ENCODE measurements around the genes MVB12B, RPL12, STXBP1 and TOR2A.

DNA sequence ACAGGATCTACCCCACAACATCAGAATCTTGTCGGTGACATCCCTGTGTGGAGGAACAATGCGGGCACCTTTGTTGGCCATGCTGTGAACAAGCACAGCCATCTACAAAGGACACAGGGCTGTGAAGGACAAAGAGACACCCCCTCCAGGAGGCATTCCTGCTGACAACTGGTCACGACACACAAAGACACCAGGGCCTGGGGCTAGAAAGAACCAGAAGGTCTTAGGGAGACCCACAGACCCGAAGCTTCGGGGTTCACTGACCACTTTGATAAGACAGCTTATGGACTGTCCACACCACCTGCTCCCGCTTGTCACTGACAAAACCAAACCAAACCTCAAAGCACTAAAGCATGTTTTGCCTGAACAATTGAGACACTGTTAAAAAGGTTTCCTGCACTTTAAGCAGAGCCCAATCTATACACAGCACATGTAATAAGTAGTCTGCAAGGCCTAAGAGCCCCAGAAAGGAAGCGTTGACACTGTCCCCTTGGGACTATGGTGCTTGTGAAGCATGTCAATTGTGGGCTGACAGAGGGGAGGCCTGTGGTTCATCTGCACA lies 184.9 kb downstream of the GAPVD1 start:
- RRBS: no CpG with 5 or more reads among the region's 7 CpGs

- RRBS: 0% methylated on average over 10 of the region's 22 CpGs
Observed at GRCh38 chr9:125746433-125746591, 861 bp upstream of the PBX3 start.

- RRBS: no CpG with 5 or more reads among the region's 3 CpGs
Observed at GRCh38 chr9:126325946-126326251, 730 bp upstream of the MVB12B start.

DNA sequence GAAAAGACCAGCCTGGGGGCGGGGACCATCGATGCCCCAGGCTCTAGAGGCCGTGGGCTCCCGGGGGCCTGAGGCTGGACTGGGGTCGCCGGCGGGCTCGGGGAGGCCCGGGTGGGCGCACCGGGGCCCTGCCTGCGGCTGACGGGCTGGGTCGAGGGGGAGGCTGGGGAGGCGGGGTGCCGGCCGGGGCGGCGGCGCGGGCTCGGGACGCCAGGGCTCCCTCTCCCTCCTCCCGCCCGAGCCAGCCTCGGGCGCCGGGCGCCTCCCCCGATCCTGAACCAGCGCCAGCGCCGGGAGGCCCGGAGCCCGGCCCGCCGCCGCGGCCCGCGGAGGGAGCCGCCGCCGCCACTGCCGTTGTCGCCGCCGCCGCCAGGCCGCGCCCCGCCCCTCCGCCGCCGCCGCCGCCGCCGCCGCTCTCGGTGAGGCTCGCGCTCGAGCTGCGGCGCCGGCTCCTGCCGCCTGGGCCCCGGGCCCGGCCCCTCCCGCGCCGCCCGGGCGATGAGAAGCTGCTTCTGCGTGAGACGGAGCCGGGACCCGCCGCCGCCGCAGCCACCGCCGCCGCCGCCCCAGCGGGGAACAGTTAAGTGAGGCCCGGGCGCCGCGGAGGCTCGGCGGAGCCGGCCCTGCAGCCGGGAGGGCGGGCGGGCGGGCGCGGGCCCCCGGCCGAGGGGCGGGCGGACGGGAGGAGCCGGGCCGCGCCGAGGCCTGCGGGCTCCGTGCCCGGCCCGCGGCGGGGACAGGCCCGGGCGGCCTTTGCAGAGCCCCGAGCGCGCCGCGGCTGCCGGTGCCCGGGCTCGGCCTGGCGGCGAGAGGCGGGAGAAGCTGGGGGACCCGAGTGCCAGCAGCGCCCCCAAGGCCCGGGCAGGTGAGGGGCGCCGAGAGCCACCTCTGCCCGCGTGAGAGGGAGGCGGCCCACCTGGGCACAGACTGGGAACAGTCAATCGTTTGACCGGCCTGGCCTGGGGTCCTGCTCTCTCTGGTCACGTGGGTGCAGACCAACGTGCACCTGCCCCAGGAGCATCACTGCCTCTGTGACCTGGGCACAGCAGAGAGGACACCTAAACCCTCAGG lies at the start of gene MVB12B:
MVB12B (plus strand) TSS at position 398 of the 1,071 bp plus-strand sequence.
- RRBS: 2% methylated on average over 45 of the region's 140 CpGs

- RRBS: no CpG with 5 or more reads among the region's 17 CpGs
Observed at GRCh38 chr9:126348198-126349400, 22.0 kb downstream of the MVB12B start.

GRCh38 chr9:126375217-126375718 lies 48.6 kb downstream of the MVB12B start:
- RRBS: no CpG with 5 or more reads among the region's 7 CpGs

DNA sequence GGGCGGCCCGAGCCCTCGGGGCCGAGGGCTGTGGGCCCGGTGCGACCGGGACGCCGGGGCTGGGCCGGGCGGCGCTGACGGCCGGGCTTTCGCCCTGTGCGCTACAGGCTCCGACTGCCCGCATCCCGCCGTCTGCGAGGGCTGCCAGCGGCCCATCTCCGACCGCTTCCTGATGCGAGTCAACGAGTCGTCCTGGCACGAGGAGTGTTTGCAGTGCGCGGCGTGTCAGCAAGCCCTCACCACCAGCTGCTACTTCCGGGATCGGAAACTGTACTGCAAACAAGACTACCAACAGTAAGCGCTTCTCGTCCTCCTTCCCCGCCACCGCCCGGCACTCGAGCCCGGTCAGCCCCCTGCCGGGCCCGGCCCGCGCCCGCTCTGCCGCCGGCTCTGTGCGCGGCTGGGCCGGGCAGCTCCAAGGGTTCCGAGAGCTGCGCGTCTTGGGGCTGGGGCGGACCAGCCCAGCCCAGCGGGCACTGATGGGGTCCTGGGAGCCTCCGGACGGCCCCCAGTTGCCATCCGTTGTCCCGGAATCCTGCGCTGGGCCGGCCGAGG lies 1.6 kb downstream of the LMX1B start:
- RRBS: 93% methylated on average over 18 of the region's 62 CpGs

DNA sequence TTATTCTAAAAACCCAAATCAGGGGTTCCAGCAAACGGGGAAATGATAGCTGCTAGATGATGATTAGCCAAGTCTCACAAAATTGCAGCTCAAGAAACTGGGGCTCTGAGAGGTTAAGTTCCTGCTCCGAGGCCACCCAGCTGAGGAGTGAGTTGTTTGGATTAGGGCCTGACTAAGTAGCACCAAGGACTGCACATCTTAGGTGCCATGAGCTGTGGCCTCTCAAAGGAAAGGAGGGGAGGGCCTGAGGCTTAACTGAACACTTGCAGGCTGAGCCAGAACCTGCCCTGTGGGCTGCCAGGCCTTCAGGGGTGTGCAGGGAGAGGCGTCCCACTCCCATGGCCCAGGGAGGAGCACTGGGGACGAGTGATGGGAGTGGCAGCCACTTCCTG lies 21.9 kb downstream of the LMX1B start:
- RRBS: no CpG with 5 or more reads among the region's 4 CpGs

DNA sequence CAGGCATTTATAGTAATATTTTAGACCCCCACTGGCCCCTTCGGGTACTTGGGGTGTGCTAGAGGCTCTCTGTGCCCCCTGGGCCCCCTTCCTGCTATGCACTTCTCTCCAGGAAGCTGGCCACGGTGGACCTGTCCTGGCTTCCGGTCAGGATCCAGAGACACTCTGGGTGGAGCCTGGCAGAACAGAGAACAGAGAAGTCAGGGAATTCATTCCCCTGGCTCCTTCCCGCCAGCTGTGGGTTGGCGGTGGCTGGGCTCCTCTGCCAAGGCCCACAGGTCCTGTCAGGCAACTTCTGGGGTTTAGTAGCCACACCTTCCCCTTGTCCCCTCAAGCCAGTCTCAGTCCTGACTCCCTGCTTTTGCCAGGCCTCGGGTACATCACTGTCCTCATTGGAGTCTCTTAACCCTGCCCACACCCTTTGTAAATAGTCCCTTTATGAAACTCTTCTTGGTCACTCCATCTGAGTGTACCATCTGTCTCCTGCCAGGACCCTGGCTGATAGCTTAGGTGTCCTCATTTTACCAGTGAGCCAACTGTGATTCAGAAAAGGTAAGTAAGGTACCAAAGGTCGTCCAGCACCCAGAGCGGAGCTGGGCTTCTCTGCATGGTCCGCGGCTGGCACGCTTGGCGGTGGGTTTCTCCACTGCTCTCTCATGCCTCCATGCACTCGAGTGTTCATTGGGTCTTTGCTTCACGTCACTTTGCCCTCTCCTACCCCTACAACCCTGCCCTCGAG lies 21.9 kb upstream of the ZBTB34 start:
- RRBS: no CpG with 5 or more reads among the region's 15 CpGs

DNA sequence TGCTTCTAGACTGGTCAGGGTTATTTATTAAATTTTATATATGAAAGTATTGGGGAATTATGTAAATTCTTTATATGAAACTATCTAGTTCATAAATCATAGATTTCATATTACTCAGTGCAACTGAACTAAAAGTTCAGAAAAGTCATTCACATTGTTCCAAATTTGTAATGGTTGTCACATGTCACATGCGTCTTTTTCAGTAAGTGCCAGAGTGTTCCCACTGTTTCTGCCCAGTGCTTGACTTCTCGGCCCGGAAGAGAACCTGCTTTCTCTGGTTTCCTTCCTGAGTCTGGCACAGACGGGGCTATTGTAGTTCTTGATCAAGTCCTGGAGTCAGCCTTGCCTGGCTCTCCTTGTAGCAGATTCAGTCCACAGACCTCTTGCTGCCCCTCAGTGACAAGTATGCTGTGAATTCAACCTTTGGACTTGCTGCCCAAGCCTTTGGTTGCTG lies 24.5 kb downstream of the ZBTB34 start:
- RRBS: no CpG with 5 or more reads among the region's 4 CpGs

DNA sequence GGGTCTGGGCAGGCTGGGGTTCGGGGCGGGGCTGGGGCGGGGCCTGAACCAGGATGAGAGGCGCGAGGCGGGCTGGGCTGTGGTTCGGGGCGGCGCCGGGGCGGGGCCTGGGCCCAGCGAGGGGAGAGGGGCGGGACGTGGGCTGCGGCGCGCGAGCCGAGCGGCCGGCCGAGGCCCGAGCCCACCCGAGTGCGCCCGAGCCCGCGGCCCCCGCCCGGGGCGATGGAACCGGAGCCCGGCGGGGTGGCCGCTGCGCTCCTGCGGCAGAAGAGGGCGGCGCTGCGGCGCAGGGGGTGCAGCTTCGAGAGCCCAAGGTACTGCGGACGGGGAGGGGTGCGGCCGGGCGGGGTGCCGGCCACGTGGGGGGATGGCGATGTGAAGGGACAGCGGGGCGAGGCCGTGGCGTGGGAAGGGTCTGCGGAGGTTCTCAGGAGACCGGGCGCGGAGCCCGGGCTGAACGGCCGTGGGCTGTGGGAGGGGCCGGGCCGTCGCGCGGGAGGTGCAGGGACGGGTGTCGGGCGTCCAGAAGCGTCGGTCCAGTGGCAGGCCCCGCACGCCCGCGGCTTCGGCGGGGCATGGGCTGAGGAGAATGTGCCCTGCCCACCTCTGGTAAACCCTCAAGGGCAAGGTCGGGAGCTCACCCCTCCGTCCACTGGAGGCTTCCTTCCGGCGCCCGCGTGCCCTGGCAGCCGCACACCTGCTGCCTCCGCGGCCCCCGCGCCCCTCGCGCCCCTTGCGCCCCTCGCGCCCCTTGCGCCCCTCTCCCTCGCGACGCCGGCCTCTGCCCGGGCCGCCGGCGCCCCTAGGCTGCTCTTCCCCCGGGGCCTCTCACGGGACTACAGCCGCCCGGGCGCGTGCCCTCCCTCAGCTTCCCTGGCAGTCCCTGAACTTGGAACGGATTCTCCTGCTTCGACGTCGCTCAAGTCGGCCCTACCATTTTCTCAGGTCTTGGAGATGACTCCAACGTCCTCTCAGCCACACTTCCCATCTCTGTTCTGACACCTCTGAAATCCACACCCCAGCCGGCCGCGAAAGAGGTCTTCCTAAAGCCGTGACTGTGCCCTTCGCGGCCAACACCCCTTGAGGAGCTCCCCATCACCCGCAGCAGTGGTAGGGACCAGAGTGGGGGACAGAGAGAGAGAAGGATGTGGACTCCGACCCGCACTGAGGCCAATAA lies 39.1 kb upstream of the GARNL3 start:
- RRBS: 3% methylated on average over 48 of the region's 123 CpGs

DNA sequence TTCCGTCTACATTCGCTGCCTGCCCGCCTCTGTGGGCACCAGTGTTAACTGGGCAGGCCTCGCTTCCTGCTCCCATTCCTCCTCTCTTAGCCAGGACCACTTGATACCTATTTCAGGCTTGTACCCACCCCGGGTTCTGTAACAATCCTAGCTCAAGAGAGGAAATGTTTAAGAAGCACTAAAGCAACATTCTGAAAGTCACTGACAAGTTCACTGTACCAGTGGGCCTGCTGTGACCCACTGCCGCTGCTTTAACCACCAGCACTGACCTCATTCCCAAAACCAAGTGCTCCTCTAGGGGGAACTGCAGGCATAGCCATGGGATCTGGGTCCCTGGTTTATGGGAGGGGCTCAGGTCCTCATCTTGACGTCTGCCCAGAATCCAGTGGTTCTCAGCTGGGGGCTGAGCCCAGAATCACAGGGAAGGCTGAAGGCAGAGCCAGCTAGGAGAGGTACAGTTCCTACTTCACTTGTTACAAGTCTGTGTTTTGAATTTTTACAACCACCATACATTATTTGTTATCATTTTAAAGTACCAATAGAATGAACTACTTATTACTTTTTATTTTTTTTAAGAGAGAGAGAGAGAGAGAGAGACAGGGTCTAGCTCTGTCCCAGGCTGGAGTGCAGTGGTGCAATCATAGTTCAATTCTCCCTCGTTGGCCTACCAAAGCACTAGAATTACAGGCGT lies 36.1 kb upstream of the SLC2A8 start:
- RRBS: no CpG with 5 or more reads among the region's 9 CpGs

- RRBS: no CpG with 5 or more reads among the region's 8 CpGs
Observed at GRCh38 chr9:127388196-127388821, 8.7 kb upstream of the SLC2A8 start.

- RRBS: under 1% methylated on average over 23 of the region's 49 CpGs
Observed at GRCh38 chr9:127451178-127451712, at the start of gene RPL12. RPL12 (minus strand) TSS chr9:127451406.

GRCh38 chr9:127517662-127518306 lies 51.1 kb downstream of the NIBAN2 start:
- RRBS: no CpG with 5 or more reads among the region's 13 CpGs

DNA sequence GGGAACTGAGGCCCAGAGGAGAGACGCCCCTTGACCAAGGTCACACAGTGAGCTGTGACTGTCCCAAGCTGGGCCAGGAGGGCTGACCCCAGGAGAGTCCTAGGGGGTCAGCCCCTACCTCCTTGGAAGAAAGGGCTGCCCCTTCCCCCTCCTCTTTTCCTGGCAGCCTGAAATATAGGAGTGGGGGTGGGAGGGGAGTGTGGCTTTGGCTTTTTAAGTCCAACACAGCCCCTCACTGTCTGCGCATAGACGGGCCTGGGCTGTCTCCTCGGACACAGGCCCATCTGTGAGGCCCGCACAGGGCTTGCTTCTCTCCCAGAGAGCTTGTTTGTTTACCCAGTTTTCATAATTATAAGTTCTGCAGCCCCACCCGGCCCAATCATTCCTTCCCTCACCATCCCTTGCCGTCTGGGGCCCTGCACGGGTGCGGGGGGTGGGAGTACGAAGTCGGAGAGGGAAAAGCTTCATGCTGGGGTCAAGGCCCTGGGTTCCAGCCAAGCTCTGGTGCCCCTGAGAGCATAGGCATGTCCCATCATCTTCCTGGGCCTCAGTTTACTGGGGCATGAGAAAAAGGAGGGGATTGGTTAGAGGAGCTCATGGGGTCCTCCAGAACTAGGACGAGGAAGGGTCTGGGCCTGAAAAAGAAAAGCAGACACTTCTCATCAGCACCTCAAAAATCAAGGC lies 10.8 kb downstream of the NIBAN2 start:
- RRBS: no CpG with 5 or more reads among the region's 12 CpGs

DNA sequence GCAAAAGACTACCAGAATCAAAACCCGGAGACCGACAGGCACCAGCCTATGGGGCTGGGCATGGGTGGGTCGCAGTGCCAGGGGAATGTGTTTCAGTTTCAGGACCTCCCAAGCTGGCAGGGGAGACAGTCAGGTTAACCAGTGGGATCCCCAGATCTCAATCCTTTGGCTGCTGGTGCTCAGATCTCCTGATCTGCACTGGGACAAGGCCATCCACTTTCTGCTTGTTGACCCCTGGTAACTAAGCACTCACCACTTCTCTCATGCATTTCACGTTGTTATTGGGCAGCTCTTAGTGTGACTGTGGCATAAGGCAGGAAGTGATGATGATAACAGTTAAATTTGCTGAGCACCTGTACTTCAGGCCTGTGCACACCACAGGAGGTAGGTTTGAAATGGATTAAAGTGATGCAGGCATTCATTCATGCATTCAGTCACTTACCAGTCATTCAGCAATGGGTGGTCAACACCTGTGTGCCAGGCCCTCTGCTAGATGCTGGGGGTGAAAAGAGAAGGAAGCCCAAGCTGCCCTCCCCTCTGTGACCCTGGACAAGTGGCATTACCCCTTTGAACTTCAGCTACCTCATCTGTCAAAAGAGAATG lies 1.1 kb upstream of the NIBAN2 start:
- RRBS: no CpG with 5 or more reads among the region's 4 CpGs

DNA sequence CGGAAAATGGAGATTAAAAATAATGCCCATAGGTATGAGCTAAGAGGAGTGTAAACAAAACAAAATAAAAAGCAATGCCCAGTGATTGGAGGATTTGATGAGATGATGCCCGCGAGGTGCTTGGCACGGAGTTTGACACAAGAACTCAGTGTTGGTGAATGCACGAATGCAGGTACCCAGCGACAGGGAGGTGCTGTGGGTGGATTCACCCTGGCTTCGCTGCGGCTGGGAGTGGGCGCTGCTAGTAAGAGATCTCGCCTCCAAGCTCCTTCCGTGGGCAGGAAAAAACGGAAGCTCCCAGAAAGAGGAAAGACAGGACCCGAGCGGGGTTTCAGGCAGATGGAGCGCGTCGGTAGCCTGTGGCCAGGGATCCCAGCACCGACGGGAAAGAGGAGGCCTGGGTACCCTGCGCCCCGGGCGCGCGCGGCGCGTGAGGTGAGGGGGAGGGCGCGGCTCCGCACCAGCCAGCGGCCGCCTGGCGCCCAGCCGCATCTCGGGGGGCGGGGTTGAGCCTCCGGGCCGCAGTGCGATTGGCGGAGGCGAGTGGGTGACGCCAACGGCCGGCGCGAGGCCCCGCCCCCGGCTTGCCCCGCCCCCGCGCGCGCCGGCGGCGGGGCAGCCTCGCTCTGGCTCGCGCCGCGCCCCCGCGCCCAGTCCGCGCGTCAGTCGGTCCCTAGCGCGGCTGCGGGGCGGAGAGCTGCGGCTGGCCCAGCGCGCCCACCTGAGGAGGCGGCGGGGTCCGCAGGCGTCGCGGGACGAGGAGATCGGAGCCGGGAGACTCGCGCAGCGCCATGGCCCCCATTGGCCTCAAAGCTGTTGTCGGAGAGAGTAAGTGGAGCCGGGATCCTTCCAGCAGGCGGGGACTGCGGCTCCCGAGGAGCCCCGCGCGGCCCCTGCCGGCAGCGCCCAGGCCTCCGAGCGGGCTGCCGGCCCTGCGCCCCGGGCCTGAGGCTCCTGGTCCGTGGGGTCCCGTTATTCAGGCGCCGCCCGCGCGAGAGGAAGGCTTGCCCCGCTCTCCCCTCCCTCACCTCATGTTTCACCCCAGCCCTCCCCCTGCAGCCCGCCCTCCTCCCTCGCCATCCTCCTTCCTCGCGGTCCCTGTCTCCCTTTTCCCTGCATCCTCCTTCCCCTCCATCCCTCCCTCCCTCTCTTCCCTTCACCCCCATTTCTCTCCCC lies at the start of gene STXBP1:
STXBP1 (plus strand) TSS at position 665 of the 1,176 bp plus-strand sequence.
- RRBS: 1% methylated on average over 32 of the region's 113 CpGs

- RRBS: under 1% methylated on average over 23 of the region's 71 CpGs
Observed at GRCh38 chr9:127734947-127735816, at the start of gene TOR2A. TOR2A (minus strand) TSS chr9:127735294.

DNA sequence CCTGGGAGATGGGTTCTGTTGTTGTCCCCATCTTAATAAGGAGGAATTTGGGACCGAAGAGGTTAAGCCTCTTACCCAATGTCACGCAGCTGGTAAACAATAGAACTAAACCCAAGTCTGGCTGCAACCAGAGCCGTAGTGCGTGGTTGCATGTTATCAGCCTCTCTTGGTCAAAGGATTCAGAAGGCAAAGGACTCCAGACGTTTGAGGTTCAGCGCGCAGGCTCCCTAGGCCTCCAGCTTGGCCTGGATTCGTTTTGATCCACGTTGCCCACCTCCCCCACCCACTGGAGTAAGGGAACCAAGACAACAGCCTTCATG lies 762 bp upstream of the TOR2A start:
- RRBS: no CpG with 5 or more reads among the region's 9 CpGs